Epithelial cell of alveolus of lung (primary cell): Measurements from ENCODE around the gene ELF5.

DNA sequence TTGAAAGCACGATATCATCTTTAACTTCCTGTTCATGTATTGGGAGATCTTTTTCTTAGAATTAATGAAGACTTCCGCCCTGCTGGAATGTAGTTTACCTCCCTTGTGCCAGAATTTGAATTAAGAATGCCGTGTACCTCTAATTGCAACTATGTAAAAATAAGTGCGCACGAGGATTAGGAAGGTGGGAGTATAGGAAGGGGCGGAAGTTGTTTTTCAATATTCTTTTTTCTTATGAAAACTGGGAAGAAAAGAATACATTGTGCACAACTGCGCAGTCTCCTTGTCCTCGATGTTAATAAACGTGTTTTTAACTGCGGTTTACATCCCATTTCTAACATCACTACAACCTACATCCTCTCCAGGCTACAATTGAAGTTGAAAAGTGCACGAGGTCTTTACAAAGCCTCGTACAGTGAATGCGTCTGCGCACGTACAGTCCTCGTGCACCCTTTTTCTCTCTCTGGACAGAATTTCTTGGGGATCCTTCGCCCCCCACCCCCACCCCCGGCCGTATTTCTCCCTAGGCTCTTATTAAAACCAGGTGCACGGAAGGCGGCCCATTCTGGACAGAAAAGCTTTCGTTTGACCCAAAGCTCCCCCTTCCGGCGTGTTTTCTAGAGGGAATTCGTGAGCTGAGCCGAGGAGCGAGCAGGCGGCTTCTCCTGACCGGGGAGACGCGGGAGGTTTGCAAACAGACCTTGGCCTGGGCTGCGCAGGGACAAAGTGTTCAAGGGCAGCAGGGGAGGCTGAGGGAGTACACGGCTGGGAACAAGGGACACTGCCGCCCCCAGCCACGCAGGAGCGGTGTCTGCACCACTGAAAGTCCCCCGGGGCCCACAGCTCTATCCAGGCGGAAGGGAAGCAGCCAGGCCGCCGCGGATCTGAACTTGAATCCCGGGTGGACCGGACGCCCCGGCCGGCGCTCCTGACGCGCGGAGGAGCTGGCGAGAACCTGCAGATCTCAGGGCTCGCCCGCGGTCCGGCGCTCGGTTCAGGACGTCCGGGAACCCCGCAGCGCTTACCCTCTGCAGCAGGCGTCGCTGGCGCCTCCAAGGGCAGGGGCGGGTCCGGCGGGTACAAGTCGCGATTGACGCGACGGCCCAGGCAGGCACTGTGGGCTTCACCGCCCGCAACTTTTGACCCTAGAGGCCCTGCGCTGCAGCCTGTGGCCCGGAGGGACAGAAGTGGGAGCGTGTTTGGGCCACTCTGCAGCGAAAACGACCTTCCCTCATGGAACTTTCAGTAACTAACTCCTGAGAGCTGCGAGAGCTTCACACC, 102.1 kb downstream of the WT1 start:
- RAMPAGE, long total RNA: no peak
- RRBS: 6% methylated on average over 34 of the region's 80 CpGs

GRCh38 chr11:32415845-32416595, 19.3 kb downstream of the WT1 start:
- RAMPAGE, long total RNA: no peak
- RRBS: no CpG with 5 or more reads among the region's 6 CpGs

DNA sequence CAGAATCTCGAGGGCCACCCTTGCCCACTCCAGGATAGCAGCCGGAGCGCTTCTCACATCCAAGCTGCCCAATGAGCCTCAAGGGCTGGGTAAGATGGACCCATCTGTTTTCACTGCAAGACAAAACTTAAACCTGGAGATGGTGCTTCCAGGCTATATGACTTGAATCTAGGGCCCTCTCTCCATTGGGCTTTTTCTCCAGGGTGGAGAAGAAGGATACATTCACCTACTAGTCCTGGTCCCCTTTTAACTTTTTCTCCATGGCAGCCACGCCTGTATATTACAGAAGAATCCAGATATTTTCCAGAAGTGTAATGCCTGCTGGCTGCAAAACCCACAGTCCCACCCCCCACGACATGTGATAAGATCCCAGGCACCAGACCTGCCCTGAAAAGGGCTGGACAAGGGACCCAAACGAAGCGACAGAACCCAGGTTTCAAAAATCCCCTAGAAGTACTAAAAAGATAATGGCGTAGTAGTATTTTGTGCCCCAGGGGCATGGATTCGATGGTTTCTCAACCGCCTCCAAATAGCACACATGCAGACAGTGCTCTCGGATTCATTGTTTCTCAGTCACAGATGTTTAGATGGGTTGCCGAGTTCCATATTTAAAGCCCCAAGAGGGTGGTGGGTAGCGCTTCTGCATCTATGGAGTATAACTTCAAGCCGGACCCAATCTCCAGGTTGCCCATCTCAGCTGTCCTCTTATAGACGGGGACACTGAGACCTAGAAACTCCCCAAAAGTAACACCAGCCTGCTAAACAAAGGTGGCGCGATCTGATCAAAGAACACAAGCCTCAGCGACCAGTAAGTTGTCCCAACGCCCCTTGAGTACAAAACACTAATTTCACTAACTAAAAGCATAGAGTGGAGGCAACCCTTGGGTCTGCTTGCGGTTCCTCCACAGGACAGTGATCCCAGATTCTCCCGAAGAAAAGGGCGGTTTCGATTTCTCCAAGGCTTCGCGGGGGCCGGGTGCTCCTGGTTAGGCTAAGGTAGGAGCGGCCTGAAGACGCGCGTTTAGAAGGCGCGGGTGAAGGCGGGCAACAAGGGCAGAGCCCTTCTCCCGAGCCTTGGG, 2.6 kb downstream of the WT1 start:
- RAMPAGE, long total RNA: no peak
- RRBS: no CpG with 5 or more reads among the region's 34 CpGs

DNA sequence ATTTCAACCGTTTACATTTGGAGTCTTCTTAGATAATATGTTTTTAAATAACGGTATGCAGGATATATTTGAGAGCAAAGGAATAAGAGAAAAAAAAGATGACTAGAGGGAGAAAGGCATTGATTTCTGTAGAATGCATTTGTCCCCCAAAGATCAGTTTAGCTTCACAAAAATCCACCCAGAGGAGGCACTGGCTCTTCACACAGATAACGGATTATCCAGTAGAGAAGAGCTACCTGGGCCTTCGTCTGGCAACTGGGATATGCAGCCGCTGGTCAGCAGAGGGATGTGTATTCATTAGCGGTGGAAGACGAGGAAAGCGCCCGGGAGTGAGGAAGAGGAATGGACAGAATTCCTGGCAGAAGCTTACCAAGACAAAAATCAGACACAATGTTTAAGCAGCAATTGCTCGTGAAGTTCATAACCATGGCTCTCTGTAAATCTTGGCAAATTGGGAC, 5.6 kb upstream of the WT1 start:
- RAMPAGE, long total RNA: no peak
- RRBS: no CpG with 5 or more reads among the region's 10 CpGs

DNA sequence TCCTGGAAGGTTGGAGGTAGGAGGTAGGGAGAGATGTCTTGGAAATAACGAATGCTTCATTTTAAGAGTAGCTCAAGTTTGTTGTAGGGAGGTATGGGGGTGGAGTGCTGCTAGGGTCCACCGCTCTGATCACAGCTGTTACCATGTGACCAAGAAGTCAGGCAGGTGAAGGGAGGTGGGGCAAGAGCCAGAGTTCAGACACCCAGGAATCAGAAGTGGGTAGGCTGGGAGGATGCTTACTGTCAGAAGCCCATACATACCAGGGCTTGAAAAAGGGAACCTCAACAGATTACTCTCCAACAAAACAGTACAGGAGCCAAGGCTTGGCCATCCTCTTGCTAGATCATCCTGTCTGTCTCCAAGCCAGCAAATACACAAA, 30.8 kb upstream of the WT1 start:
- RAMPAGE, long total RNA: no peak
- RRBS: no CpG with 5 or more reads among the region's 2 CpGs

DNA sequence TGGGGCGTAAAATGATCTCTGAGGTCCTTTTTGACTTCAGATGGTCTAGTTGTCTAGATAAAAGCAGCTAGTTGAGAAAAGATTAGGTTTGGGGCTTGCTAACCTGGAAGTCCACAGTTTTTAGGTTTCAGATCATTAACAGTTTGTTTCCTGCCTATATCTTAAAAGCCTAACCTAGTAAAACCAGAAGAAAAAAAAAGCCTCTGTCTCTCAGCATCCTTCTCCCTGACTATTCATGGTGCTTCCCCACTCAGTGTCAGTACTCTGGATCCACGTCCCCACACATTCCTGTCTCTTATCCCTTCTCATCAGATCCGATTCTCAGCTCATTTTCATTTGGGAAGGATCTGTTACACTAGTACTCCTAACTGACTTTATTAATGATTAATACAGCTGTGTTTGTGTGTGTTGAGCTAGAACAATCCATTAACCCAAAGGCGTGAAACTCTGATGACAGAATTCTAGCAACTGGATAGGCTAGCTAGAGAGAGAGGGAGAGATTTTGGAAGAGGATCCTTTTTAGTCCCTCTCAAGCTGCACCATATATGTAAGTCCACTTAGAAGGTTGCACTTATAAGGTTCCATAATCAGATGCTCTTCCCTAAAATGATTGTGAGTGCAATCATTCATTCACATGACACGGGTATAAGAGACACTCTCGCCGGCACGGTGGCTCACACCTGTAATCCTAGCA, 1.5 kb downstream of the PRRG4 start:
- RAMPAGE, long total RNA: no peak
- RRBS: no CpG with 5 or more reads among the region's 8 CpGs

DNA sequence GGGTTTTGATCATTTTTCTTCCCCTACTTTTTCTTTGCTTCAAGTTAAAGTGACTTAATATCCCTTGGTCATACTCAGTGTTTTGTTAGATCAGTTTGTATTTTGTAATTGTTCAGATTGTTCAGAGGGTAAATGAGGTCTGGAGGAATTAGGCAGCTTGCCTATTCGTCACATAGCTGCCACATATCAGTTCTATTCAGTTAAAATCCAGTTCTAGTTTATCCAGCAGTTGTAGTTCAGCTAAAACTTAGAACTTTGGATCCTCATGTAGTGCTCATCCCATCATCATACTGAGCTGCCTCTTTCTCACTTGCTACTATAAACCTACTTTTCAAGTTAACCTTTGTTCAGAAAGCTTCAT, 47.2 kb upstream of the DEPDC7 start:
- RAMPAGE, long total RNA: no peak
- RRBS: no CpG with 5 or more reads among the region's 1 CpG

- RAMPAGE, long total RNA: no peak
- RRBS: no CpG with 5 or more reads among the region's 5 CpGs
These were observed 17.3 kb upstream of the CSTF3 start for GRCh38 chr11:33178497-33178998.

DNA sequence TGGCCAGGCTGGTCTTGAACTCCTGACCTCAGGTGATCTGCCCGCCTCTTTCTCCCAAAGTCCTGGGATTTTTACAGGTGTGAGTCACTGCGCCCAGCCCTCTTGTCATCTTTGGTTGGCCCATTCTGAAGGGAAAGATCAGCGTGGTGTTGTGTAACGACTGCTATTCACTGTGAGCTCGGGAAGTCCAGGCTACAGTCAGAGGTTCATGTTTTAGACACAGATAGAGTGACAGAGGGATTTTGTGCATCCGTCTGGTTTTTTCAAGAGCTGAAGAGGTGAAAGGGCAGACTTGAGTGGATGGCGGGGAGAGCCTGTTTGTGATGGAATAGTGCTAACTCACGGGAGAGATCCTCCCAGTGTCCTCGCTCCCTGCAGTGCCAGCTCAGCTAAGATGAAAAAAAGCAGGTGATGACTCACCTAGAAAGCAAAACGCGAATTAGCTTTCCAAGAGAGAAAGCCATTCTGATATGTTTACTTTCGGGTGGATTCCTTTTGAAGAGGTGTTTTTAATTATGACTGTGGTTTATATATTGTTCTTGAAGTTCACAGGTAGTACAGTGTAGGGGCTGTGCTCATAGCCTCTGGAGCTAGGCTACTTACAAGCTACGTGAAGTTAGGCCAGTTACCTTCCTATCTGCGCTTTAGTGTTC, 67.3 kb downstream of the C11orf91 start:
- RAMPAGE, long total RNA: no peak
- RRBS: no CpG with 5 or more reads among the region's 14 CpGs

- RAMPAGE, long total RNA: no peak
- RRBS: no CpG with 5 or more reads among the region's 5 CpGs
These were observed 35.2 kb downstream of the C11orf91 start for GRCh38 chr11:33665373-33665847.

DNA sequence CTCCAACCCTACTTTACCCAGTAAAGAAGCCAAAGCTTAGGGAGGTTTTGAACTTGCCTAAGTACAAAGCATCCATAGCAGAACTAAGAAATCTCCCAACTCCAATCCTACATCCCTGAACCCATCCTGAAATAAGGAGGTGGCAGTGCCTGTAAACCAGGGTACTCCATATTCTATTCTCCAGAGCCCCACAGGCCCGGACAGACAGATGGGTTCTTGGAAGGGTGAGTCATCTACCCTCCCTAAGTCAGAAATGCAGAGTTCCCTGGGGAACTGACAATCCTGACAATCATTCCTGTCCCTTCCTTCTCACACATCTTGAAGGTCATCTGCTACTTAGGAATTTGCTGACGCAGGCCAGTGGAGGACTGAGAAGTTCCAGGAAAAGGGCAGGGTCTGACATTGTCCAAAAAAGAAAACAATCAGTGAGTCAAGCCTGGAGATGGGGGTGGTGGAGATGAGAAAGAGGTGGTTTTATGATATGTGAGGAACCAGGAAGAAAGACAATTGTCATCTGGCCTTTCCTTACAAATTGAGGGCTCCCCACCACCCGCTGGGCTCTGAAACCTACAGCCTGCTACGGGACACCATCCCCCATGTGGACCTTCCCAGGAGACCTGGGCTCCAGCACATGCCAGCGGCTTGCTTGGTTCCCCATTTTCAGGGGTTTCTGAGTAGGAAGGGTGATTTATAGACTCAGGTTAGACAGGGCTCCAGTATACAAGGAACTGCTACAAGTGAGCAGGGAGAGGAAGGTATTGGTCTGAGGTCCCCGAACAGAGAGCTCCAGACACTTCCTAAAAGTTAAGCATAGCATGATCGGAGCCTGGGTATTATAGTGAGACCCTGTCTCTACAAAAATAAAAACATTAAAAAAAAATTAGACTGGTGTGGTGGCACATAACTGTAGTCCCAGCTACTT, 12.9 kb downstream of the CD59 start:
- RAMPAGE, long total RNA: no peak
- RRBS: no CpG with 5 or more reads among the region's 7 CpGs

- RAMPAGE, long total RNA: no peak
- RRBS: no CpG with 5 or more reads among the region's 10 CpGs
These were observed 60.7 kb upstream of the CAPRIN1 start for GRCh38 chr11:33990730-33991311.

DNA sequence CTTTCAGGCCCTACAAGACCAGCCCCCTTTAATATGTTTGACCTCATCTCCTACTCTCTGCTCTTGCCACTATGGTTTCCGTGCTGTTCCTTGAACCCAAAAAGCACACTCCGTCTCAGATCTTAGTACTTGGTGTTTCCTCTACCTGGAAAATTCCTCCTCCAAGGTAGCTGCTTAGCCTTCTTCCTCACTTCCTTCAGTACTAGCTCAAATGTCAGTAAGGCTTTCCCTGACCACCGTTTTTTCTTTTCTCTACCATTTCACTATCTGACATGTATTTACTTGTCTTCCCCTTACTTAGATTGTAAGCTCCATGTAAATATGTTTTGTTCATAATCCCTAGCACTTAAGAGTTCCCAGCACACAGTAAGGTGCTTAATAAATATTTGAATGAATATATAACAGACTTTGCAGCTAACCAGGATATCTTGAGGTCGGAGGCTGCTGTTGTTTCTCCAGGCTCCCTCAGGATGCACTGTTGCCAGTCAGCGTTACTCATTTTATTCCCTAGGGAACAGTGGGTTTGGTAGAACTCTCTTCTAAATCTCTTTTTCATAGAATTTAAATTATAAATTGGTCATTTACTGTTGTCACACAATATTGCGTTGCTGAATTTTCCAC, 1.2 kb upstream of the CAPRIN1 start:
- RAMPAGE, long total RNA: no peak
- RRBS: no CpG with 5 or more reads among the region's 6 CpGs

GRCh38 chr11:34140830-34141332, 35.5 kb downstream of the NAT10 start:
- RAMPAGE, long total RNA: no peak
- RRBS: no CpG with 5 or more reads among the region's 7 CpGs

- RAMPAGE, long total RNA: no peak
- RRBS: no CpG with 5 or more reads among the region's 13 CpGs
These were observed 115.7 kb downstream of the ABTB2 start for GRCh38 chr11:34241924-34242692.

DNA sequence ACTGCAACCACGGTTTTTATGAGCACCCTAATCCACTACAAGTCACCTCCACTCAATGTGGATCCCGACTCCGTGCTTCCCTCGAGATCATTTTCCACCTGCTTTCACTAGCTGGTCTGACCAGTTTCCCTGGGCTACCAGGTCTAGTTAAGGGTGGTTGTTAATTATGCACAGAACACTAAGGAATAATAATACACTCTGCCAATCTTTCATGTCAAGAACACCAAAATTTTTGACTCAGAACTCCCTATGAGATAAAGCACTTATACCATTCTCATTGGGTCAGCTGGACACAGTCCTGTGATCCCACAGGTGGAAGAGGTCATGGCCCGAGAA, 82.3 kb downstream of the ABTB2 start:
- RAMPAGE, long total RNA: no peak
- RRBS: no CpG with 5 or more reads among the region's 5 CpGs

DNA sequence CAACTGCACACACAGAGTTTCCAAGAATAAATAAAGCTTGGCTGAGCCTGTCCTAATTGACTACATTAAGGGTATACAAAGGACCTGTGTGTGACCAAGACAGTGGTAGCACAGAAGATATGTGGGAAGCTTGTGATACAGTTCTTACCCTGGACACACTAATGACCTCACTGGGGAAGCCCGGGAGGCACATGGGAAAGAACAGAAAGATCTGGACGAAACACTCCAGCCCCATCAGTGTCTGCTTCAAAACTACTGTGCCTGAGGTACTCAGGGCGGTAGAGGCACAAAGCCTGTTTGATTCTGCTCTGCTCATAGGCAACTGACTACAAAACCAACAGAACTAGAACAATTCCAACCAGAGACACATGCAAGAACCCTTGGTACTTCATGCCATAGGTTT, 41.1 kb downstream of the ABTB2 start:
- RAMPAGE, long total RNA: no peak
- RRBS: no CpG with 5 or more reads among the region's 3 CpGs

DNA sequence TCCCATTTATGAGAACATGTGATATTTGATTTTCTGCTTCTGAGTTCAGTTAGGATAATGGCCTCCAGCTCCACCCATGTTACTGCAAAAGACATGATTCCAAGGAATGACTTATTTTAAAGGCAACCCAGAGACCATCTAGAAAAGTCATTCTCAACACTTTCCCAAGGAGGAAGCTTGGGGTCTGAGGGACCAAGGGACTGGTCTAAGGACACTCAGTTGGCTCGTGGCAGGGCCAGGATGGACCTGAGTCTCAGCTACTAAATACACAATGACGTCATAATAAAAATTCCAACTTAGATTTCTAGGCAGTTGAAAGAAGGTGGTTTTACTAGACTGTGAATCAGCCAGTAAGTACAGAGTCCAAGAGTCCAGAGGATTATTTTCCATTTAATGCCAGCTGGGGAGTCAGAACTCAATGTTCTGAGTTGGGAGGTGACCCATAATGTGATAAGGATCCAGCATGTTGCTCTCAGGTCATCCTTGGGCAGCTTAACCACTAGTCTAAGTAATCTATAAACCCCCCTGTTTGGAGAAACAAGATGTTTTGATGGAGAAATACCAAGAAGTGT, 39.4 kb downstream of the ABTB2 start:
- RAMPAGE, long total RNA: no peak
- RRBS: no CpG with 5 or more reads among the region's 2 CpGs

- RAMPAGE, long total RNA: no peak
- RRBS: no CpG with 5 or more reads among the region's 5 CpGs
These were observed 11.4 kb upstream of the CAT start for GRCh38 chr11:34427105-34427912.

- RAMPAGE, long total RNA: no peak
- RRBS: no CpG with 5 or more reads among the region's 24 CpGs
These were observed at the start of gene ELF5 for GRCh38 chr11:34513490-34514331. TSS of gene ELF5 (minus strand) at chr11:34513794.